Endodermal cell (in vitro differentiated cells): ENCODE results near the genes TOR3A and ACBD6.

DNA sequence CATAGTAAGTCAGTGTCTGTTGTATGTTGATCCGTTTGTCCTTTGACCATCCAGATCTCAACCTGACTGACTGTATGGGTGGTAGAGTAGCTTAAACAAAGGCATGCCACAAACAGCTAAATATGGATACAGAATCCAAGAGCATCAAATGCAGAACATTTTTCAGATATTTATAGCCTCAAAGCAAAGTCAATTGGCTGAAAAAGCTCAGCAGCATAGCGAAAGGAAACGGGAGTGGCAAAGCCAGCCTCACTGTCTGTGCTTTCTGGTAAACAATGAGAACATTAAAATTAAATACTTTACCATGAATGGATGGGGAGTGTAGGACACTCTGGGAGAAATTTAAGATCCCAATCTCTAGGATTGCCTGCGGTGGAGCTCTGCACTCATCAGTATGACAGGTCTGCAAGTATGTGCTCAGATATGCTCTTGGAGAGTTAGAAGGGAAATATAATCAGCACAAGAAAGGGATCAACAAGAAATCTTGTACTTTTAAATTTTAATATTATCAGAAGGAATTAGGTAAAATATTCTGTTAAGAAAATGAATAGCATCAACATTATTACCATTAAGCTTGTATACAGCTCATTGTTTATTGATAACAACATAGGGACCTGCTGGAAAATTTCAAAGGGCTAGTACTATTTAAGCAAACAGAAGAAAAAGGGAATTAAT, 4.4 kb downstream of the RASAL2 start:
- PRO-cap: no peak

GRCh38 chr1:178283316-178283980, 189.5 kb downstream of the RASAL2 start:
- PRO-cap: no peak

DNA sequence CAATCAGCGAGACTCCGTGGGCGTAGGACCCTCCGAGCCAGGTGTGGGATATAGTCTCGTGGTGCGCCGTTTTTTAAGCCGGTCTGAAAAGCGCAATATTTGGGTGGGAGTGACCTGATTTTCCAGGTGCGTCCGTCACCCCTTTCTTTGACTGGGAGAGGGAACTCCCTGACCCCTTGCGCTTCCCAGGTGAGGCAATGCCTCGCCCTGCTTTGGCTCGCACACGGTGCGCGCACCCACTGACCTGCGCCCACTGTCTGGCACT, 176.4 kb downstream of the CLEC20A start:
- PRO-cap: unidirectional peak, minus-strand start at position 170 of the sequence

DNA sequence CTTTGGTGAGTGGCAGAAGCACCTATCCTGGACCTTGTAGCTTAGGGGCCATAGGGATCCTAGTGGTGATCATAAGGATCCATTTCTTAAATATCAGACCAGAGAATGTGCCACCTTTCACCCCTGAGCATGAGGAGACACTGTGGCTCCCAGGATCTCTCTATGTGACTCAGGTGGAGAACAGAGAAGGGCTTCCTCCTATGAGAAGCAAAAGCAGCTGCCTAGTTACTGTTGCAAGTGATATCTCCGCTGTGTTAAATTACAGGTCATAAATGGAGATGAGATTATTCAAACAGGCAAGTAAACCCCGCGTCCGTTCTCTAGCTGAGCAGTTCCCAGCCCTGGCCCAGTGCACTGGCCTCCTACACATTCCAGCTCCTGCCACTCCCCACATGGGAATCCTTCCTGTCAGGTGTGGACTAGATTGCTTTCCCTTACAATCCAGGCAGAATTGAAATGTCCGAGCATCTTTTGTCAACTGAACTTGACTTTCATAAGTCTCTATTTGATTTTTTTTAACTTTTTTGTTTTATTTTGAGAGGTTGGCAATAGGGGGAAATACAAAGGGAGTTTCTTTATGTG, 26.2 kb downstream of the CLEC20A start:
- PRO-cap: no peak

DNA sequence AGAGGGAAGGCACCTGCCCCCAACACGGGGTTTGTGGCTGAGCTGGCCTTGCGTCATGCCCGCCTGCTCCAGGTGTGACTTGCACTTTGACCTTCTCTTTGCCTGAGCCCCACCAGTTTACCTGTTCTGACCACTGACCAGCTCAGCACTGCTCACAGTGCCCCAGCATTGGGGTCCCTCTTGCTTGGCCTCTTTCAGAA, 24.7 kb downstream of the TEX35 start:
- PRO-cap: no peak

- PRO-cap: no peak
These were observed 63.9 kb downstream of the TEX35 start for GRCh38 chr1:178576708-178577302.

DNA sequence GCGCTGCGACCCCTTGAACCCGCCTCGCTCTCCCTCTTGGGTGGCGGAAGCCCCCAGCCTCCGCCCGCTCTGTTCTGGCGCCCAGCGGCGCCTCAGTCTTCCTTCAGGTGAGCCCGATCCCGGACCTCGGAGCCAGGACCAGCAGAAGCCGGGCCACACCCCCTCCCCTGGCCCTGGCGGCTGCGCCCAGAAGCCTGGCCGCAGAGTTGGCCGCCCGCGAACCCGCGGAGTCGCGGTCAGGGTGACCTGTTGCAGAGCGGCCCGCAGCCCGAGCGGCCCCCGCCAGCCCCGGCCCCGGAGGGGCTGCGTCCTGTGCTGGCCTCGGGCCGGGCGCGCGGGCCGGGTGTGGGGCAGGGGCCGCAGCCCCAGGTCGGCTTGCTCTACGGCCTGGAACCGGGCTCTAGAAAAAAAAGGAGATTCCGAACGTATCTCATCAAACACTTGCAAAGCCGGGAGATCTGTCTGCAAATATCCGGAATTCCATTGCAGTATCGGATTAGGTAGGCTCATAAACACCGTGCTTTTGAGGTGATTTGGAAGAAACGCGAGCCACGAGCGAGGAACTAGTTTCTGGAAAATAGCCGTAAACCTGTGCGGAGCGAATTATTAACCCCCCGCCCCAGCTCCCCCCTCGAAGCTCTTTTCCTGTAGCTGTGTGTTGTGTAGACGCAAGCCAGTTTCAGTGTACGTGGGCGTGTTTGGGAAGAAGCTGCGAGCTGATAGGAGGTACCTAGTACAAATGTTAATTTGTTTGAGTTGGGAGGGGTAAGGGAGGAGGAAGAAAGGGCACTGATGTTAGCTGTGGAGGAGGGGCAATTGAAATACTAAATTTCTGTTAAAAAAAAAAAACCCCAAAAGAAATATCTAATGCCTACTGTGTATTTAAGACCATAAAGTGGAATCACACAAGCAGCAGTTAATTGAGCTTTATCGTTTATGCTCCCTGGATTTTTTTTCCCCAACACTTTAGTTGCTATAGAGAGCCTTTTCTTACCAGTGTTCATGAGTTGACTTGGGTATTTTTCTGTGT, 977 bp downstream of the RALGPS2 start:
- PRO-cap: bidirectional peak, plus-strand start at position 95 of the sequence, minus-strand start at position 128 of the sequence; bidirectional peak, plus-strand start at position 509 of the sequence, minus-strand start at position 412 of the sequence; bidirectional peak, plus-strand start at position 682 of the sequence, minus-strand start at position 644 of the sequence; unidirectional peak, minus-strand start at position 744 of the sequence

GRCh38 chr1:178862193-178862998, 8.5 kb downstream of the ANGPTL1 start:
- PRO-cap: no peak

- PRO-cap: unidirectional peak, minus-strand start at chr1:179026604
These were observed 871 bp downstream of the FAM20B start for GRCh38 chr1:179026452-179027077.

- PRO-cap: bidirectional peak, plus-strand start at chr1:179082104, minus-strand start at chr1:179081914
These were observed at the start of gene TOR3A for GRCh38 chr1:179081086-179082271. Gene TOR3A, plus strand, starts transcription at chr1:179082070.

- PRO-cap: no peak
These were observed 21.9 kb downstream of the TOR3A start for GRCh38 chr1:179103654-179104259.

- PRO-cap: no peak
These were observed 38.6 kb downstream of the ABL2 start for GRCh38 chr1:179190756-179191435.

DNA sequence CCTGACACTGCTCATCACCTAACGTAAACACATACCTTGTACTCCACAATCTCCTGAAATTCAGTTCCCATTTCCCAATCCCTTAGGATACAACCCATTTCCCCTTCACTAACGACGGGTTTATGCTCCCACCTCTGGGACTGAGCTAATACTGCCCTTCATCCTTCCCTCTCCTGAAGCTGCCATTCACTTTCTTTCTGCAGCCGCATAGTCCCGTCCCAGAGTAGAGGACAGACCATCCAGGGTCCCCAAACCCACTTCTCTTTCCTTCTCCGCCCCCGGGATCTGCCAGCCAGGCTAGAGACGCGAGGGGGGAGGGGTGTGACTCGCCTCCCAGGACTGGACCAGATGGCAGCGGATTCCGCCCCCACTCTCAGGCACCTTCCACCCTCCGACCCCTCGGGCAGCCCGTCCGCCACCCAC, 710 bp downstream of the ABL2 start:
- PRO-cap: unidirectional peak, plus-strand start at position 324 of the sequence

DNA sequence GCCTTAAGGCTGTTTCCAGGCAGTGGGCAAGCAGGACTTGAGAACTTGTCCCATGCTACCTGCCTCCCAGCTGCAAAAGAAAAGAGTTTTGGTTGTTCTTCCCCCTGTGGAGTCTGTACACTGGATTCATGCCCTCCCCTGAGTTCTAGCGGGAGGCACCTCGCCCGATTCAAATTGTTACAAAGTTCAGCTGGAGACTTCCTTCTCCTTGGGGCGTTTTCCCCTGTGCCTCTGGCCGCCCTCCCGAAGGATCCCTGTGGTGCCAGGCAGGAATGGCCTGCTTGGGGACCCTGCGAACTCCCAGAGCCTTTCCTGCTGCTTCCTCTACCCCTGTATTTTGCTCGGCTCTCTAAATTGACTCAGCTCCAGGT, 58.5 kb downstream of the NPHS2 start:
- PRO-cap: no peak

- PRO-cap: no peak
These were observed 89.7 kb upstream of the QSOX1 start for GRCh38 chr1:180064796-180065573.

DNA sequence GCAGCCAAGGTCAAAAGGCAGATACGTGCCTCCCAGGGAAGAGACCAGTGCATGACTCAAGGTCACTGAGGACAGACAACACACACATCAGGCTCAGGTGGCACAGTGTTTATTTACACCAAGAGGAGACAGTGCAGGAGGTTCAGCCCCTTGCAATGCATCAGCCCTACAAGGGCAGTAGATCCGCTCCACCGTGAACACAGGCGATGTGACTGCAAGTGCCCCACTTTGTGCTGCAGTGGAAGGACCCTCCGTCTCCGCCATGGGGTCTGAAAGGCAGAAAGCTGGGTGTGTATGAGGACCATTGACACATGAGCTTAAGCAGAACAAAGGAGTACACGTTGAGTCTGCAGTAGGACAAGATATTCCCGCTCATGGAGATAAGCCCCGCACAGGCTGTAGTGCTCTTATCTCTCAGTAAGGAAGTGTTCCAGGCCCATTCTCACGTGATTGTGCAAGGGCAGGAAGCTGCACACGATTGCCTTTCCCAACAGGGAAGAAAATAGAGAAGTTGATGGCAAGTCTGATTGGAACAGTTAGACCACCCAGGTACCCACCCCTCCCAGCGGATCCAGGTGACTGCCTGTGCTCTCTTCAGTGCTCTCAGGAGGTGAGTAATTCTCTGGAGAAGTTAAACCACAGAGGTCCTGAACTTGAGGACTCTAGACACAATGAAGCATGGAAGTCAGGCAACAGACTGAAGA, 37.5 kb upstream of the QSOX1 start:
- PRO-cap: no peak

DNA sequence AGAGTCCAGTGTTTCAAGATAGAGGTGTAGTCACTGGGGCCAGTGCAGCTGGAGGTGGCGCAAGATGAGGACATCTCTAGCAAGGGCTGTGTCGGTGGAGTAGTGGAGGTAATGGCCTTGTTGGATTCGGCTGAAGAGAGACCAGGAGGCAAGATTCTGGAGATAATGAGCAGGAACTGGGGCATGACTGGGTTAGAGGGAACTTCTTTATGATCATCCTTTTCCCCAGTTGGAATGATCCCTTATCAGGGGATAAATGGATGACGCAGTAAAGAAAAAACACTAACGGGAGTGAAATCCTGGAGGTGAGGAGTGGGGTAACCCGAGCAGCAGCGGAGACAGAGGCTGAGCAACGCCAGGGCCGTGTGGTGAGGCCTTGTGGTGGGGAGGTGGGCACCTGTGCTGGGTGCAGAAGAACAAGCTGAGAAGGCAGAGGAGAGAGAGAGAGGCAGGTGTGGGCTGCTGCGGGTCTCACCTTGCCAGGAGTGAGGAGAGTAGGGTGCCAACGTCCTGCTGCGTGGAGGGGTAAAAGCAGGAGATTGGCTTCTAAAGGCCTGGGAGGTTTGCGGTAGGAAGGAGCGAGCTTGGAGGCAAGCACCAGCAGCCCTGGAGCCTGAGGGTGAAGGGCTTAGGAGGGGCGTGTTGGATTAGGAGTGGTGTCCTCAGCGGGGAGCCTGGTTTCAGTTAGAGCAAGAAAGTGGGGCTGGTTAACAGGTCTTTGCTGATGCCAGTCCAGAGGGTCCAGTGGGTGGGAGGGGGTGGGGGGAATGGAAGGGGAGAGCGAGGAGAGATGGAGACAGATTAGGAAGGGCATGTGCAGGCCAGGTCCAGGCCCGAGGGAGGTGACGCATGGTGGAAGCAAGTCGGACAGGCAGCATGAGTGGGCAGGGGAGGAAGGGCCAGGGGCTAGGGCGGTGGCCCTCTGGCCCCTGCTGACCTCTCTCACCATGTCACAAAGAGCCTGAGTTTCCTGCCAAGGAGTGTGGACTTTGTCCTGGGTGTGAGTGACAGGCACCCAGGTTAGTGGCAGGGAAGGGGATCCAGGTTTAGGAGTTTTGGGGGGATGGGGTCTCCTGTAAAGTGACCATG, 36.8 kb upstream of the LHX4 start:
- PRO-cap: no peak

DNA sequence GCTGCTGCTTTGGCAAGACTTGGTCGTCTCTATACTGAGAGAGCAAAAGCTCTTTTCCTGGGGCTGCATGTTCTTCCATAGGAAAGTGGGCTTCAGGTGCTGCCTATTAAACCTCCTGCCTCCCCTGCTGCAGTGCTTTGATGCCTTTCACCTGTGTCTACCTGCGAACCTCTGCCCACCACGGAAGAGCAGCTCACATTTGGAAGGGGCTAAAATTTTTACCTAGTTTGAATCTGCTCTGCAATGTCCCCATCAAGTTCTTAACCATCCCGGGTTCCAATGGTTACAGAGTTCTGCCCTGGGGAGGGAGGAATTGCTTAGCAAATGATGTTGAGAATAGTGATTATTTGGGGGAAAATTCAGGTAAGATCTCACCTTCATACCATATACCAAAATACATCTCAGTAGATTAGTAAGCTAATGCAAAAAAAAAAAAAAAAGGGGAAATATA, 27.8 kb upstream of the LHX4 start:
- PRO-cap: no peak

- PRO-cap: no peak
These were observed 435 bp downstream of the LHX4 start for GRCh38 chr1:180230463-180230935.

DNA sequence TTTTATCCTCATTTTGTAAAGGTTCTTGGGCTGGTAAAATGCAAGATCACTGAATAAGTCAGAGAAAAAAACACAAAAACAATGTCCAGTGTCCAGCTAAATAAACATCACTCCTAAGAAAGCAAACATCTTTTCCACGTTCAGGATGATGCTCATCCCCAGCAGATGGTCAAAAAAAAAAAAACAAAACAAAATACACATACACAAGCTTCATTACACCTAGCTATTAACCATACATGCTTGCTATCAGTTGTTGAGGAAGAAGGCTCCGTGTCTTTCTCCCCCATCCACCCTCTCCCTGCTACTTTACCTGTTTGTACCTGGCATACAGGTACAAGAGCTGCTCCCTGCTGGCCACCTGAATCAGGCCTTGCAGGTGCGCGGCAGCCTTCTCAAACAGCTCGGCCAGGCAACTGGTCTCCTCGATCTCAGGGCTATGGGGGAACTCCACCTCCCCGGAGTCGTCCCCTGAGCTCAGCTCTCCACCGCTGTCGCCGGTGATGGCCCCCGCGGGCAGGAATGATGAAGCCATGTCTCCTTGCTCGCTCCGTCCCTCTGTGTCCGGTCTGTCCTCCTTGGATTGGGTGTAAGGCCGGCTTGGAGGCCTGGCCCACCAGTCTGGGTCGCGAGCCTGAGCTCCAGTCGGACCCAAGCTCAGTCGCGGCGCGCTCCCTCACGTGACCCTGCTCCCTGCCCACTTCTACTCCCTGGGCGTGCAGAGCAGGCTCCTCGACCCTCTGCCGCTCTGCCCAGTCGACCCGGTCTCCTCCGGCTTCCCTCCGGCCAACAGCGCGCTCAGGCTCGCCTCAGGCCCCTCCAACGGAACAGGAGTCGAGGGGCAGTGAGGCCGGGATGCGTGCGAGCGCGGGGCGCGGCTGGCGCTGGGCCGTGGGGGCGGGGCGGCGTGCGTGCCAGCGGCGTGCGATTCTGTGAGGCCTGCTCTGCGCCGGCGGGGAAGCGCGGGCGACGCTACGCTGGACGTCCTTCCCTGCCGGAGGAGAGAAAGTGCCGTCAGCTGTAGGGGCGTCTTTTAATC, at the start of gene ACBD6:
ACBD6 (minus strand) TSS at position 843 of the 1,036 bp plus-strand sequence.
- PRO-cap: unidirectional peak, plus-strand start at position 326 of the sequence; bidirectional peak, plus-strand start at position 616 of the sequence, minus-strand start at position 843 of the sequence